Frontal cortex (tissue), 2 donors: ENCODE measurements around the genes TM2D1 and USP1.

- RAMPAGE, long total RNA: no peak
These were observed 846 bp upstream of the NFIA start for GRCh38 chr1:61081488-61081941.

DNA sequence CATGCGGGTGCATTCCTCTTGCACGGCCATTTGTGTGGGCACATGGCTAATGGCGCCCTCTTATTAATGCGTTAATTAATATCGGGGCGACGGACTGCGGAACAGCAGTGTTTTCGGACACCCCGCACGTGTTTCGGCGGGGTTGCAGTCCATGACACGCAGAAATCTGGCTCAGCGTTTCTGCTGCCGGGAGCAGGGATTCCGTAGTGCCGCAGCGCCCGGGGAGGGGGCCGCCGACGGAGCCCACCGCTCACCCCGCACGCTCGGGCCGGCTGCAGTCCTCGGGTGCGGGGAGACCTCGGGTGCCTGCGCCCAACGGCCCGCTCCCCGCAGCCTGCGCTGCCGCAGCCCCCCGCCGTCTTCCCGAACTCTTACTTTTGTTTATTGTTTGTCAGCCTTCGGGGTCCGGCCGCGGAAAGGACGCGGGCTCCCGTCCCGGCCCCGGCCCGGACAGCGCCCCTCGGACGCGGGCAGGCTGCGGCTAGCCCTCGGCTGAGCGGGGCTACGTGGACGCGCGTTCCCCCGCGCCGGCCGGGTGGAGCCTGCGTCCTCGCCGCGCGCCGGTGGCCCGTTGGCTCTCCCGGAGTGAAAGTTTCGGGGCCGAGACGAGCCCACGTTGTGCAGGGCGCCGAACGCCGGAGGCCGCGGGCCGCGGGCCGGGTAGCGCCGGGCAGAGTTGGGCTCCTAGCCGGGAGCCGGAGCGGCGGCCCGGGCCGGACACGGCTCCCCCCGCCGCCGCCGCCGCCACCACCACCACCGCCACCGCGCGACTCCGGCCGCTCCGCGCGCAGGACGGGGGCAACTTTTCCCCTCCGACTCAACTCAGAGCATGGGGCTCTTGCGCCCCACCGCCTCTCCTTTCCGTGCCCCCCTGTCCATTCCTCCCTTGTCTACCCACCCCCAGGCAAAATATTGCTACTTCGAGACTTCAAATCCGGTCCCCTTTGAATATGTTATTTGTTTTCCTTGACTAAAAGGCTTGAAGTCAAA lies 963 bp downstream of the NFIA start:
- RAMPAGE, long total RNA: no peak

- RAMPAGE, long total RNA: no peak
These were observed 16.7 kb downstream of the NFIA start for GRCh38 chr1:61098903-61099644.

- RAMPAGE, long total RNA: no peak
These were observed 108.9 kb downstream of the NFIA start for GRCh38 chr1:61191215-61191761.

DNA sequence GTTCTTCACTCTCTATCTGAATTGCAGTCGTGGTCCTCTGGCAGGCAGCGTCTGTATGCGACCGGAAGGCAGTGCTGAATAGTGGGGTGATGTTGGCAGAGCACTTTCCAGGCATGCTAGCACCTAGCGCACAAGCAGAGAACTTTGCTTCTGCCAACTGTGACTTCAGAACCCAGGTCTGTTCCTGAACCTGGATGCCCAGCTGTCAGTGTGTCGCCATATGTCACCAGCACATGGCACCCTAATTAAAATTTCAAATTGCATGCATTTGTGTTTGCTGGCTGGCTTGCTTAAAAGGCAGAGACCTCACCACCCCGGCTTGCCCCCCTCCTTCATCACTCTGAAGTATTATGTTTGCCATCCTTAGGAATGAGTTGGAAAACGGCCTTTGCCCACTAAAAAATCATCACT lies 116.2 kb downstream of the NFIA start:
- RAMPAGE, long total RNA: no peak

GRCh38 chr1:61230521-61231027 lies 148.2 kb downstream of the NFIA start:
- RAMPAGE, long total RNA: no peak

- RAMPAGE, long total RNA: start-site peak on the minus strand at chr1:61725068-61725144, 3,577 and 139 reads in 2 replicates
These were observed at the start of gene TM2D1 for GRCh38 chr1:61724679-61725795. Gene TM2D1, minus strand, starts transcription at chr1:61725141.

DNA sequence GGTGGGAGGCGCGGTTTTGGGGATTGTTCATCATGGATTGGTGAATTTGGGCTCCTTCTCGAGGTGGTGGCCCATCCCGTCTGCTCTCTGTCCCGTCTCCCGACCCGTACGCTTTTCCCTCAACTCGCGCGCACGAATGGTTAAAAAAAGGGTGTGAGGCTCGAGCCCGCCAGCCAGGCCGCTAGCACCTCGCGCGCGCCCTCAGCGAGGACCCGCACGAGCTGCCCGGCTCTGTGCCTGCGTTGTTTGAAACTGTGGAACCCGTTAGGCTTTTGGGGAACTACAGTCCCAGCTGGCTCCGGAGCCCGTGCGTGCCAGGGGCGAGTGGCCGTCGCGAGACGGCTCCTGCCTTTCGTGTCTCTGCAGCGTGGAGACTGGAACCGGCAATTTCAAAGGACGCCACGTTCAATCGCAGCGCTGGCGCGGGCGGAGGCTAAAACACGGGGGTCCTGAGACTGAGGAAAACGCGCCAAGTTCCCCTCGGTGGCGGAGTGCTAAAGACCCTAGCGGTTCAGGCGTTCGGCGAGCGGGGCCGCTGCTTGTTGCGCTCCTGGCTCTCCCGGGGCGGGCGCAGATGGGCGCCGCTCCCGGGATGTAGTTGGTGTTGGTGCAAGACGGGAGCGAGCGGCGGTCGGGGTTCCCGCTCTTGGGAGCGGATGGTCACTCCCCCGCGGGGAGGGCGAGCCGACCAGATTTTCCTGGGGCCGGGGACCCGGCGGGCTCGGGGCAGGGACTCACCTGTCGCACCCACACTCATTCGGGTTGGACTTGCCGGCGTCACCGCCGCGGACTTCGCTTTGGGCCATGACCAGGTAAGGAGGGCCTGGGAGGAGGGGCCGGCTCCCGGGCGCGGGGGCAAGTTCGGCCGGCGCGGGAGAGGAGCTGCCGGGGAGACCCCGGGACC lies at the start of gene USP1:
Gene USP1, plus strand, starts transcription at position 461 of the 904 bp plus-strand sequence.
- RAMPAGE, long total RNA: no peak

DNA sequence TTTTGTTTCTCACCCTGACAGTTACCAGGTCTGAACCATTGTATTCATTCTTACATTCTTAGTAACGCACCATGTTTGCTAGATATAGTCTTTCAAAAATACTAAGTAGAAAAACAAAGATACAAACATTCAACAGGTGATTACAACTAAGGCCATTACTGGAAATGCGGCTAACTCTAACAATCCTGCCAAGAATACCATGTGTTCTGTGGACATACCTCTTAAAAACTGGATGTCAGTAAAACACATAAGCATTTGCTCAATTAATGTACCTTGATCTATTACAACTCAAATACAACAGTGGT lies 15.4 kb downstream of the ANGPTL3 start:
- RAMPAGE, long total RNA: no peak

DNA sequence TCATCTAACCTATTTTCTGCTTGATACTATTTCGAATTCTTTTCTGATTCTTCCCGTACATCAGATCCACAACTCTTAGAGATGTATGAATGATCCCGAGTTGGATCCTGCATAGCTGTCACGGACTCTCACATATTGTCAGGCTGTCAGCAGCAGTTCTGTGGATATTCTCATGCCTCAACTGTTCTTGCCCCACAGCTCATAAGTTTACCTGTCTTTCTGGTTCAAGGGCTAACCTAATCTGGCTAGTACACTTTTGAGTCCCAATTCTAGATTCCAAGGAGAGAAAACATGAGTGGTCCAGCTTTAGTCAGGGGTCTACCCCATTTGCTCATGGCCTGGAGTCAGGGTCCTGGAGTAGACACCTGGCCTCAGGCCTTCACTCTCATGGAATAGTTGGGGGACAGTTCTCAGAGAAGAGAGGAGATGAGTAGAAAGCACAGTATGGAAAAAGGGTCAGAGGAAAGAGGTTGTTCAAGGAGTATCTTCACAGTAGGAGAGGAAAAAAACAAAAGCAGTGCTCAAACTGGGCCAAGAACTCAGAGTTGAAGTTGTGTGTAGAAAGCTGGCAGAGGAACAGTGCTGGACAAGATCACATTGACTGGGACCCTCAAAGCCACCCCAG lies 25.8 kb downstream of the PGM1 start:
- RAMPAGE, long total RNA: no peak

- RAMPAGE, long total RNA: no peak
These were observed 76.2 kb downstream of the PGM1 start for GRCh38 chr1:63669299-63670017.

DNA sequence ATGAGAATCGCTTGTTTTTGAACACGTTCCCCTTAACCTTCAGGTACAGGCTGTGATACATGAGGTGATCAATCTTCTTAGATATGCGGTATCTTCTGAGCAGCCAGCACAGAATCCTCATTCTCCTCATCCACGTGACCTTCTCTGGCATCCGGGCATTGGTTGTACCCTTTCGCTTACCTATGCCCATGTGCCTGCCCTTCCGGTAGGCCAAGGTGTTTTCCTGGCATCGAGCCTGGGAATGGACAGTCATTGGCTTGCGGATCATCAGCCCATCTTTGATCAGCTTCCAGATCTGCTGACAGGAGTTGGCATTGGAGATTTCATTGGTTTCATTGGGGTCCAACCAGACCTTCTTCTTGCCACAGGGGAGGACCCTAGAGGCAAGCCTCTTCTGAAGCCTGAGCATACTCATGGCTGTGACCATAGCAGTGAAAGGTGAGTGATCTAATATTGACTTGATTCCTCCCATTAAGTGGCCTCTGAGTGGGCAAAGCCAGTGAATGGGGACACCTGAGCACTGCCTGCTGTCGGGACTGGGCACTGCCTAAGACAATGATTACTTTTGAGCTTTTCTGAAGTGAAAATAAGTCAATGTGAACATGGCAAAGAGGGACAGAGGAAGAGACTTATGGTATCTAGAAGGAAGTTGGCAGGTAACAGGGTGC lies 15.2 kb downstream of the ROR1 start:
- RAMPAGE, long total RNA: no peak

- RAMPAGE, long total RNA: no peak
These were observed 73.4 kb downstream of the ROR1 start for GRCh38 chr1:63847024-63847789.

DNA sequence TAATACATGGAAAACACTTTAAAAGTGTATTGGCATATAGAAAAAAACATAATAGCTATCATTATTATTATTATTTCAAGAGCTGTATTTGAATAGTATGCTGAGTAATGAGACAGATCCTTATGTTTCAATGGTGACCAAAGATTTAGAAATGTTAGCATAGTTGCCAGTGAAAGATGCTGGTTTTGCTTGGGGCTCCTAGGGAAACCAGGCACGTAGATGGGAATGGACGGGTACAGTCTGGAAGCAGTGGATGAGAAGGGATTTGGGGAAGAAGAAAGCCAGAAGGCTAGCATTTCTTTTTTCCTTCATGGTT lies 111.2 kb downstream of the ROR1 start:
- RAMPAGE, long total RNA: no peak

DNA sequence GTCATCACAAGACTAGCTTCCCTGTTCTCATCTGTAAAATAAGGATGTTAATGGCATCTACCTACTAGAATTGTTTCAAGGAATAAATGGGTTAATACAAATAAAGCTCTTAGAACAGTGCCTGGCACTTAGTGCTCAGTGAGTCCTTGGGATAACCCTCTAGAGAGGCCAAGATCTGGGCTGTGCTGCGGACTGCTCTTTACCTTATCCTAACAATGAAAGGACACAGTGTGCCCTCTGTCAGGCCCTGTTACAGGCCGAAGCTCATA lies 154.8 kb downstream of the ROR1 start:
- RAMPAGE, long total RNA: no peak

DNA sequence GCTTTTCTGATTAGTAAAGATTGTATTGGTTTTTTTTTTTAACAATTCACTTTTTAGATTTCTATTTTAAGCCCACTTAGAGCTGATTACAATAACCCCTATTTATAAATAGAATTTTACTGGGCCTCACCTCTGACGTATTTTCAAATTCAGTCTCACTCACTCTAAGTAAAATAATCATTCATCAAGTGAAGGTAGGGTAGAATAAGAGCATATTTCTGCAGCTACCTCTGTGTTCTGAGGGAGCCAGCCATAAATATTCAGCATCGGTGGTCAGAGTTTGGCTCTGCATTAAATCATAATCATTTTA lies 95.8 kb upstream of the UBE2U start:
- RAMPAGE, long total RNA: no peak

- RAMPAGE, long total RNA: no peak
These were observed 35.3 kb downstream of the CACHD1 start for GRCh38 chr1:64505092-64505667.

GRCh38 chr1:64829348-64830172 lies 84.7 kb downstream of the RAVER2 start:
- RAMPAGE, long total RNA: no peak

DNA sequence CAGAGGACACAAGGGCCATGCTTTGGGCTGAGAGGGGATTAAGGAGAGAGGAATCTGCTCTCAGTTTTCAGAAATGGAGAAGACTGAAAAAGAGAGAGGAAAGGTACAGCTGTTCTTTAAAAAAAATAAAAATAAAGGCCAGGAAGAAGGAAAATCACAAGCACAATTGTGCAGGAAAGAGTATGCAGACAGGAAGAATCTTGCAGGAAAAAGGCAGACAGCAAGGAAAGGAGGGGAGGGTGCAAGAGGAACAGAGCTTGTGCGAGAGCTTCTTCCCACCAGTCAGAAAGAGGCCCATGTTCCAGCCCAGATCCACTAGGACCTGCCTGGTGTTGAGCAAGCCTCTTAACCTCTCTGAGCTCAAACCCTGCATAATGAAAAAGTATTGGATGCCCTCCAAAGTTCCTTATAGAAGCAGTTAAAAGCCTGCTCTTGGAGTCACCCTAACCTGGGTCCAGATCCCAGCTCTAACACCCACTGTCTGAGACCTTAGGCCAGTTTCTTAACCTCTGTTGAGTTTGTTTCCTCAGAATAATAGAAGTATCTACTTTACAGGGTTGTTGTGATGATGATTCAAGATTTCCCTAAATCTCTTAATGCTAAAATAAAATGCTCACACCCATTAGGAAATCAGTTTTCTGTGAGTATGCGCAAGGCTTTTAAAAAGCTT lies 73.2 kb downstream of the JAK1 start:
- RAMPAGE, long total RNA: no peak

- RAMPAGE, long total RNA: no peak
These were observed 72.3 kb downstream of the JAK1 start for GRCh38 chr1:64894050-64894509.